ENCODE measurements around a stretch of chr18.

GRCh38 chr18:2906307-2907449 lies 59.9 kb downstream of the EMILIN2 start:
- PRO-cap, result no peak

- PRO-cap, result bidirectional peak, plus-strand start at chr18:2939512, minus-strand start at chr18:2939528
These were observed 73.6 kb downstream of the LPIN2 start for GRCh38 chr18:2939143-2939873.

DNA sequence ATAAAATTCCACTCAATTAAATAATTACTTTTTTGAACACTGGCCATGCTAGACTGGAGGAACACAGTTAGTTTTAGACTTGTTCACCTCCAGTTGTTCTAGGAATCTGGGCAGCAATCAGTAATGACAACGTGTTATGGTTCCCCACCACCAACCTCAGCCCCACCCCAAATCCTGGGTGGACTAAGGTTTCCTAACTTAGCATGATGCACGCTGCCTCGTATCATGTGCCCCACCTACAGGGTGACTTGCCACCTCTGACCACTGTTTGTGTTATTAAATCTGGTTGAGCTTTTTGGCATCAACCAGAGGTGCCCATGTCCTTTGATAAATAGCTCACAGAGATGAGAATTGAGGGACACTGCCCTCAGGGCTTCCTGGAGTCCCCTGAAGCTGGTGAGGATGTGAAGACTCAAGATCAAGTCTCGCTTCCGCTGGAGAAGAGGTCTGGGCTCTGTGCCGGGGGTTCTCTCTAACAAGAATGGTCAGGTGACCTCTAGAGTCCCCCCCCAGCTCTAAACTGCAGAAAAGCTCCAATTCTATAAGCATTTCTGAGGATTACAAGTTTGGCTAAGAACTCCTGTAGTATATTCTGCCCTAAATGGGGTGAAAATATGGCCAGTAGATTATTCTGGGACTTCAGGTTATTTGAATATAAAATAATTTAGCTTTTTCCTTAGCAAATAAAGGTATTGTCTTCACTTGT lies 32.5 kb downstream of the LPIN2 start:
- PRO-cap, result no peak

DNA sequence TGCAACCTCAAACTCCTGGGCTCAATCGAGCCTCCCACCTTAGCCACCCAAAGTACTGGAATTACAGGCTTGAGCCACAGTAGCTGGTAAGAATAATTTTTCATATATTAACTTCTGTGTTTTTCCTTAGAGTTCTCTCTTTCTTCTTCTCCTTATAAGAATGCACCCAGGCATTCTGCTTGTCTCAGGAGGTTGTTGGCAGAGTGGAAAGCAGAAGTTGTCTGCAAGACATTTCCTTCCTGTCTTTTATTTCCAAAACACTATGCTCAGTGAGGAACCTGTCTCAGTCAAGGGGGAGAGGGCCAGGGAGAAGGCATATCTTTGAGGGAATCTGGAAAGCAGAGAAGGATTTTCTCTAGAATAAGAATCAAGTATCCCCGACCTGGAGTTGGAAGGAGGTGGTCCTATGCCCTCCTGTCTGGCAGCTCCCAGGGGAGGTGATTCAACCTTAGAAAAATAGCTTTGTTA lies 3.6 kb upstream of the LPIN2 start:
- PRO-cap, result bidirectional peak, plus-strand start at position 286 of the sequence, minus-strand start at position 149 of the sequence

- PRO-cap, result bidirectional peak, plus-strand start at chr18:3037740, minus-strand start at chr18:3037508
These were observed 24.5 kb upstream of the LPIN2 start for GRCh38 chr18:3037329-3038010.

GRCh38 chr18:3049964-3050405 lies 37.0 kb upstream of the LPIN2 start:
- PRO-cap, result unidirectional peak, minus-strand start at chr18:3050133

GRCh38 chr18:3114088-3114566 lies 101.2 kb upstream of the LPIN2 start:
- PRO-cap, result unidirectional peak, plus-strand start at chr18:3114262

GRCh38 chr18:3118545-3118928 lies 101.2 kb downstream of the MYOM1 start:
- PRO-cap, result bidirectional peak, plus-strand start at chr18:3118907, minus-strand start at chr18:3118887

- PRO-cap, result no peak
These were observed 12.1 kb downstream of the MYOM1 start for GRCh38 chr18:3207572-3208188.

GRCh38 chr18:3264137-3265112 lies 2.5 kb downstream of the MYL12B start:
- PRO-cap, result no peak

DNA sequence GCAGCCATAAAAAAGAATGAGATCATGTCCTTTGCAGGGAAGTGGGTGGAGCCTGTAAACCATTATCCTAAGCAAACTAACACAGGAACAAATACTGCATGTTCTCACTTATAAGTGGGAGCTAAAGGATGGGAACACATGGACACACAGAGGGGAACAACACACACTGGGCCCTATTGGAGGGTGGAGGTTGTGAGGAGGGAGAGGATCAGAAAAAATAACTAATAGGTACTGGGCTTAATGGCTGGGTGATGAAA lies 78.9 kb downstream of the MYL12B start:
- PRO-cap, result no peak

DNA sequence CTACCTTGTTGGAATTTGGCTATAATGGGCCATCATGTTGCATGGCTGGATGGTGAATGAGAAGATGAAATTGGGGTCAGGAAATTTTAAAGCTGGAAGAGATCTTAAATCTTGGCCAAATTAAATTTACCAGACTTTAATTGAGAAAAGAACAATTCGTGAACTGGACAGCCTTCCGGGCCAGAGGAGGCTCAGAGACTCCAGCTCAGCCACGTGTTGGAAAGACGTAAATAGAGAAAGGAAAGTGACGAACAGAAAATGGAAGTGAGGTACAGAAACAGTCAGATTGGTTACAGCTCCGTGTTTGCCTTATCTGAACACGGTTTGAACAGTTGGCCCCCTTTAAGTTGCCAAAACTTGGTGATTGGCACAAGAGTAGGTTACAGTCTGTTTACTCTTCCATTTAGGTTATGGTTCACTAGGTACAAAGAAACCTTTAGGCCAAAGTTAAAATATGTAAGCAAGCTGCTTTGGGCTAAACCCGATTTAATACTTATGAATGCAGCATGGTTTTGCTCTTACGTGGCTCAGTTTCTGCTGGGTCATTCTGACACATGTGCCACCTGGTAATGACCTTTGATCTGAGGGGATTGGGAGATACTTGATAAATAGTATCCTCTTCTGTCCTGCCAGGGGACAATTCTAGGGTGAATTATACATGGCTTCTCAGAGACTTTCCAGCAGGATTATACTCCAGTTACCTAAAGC lies 65.3 kb upstream of the TGIF1 start:
- PRO-cap, result no peak

- PRO-cap, result unidirectional peak, minus-strand start at chr18:3412168
These were observed 38.1 kb upstream of the TGIF1 start for GRCh38 chr18:3411694-3412388.

DNA sequence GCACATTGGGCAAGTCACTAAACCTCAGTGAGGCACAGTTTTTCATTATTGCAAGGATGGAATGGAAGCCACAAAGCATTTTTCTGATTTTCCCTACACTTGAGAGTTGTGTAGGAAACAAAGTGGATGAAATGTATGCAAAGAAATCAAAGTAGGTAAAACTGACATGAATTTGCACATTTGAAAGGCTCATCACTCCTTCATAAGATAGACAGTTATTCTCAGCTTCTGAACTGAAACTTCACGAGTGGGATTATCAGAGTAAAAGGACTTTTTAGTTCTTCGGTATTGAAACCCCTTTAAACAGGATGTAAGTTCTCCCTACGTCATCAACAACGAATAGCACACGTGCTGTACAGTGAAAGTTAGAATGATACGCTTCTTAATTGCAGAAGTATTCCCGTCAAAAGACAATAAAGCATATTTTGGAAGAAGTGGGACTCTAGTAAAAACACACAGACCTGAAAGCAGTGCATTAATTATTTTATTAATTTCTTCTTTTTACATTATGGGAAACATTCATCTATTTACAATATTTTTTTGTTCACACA lies 45.7 kb downstream of the TGIF1 start:
- PRO-cap, result bidirectional peak, plus-strand start at position 421 of the sequence, minus-strand start at position 267 of the sequence

DNA sequence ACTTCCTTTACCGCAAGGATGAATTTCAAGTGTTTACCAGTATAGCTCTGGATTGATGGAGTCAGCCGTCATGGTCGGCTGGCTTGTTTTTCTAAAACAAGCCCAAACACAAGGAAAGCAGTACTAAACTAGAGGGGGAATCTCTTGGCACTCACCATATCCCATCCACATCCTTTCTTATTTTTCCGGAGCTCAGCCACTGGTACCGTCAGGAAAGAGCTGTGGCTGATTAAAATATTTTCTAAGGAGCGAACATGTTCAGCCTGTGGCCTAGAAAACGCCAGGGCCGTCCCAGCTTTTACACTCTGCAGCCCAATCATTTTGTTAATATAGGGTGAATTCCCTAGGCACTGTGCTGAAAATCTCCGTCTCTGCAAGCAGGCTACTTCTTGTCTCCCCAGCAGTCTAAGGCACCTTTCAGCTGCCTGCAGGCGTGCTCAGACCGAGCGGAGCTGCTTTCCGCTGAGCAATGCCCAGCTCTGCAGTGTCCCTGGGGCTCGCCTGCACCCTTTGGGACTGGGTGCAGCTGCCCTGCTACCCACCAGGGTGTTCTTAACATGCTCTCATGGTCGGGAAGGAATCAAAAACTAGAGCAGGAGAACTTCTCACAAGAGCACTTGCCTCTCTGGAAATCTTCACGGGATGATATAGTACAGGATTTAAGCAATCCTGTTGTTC lies 59.2 kb downstream of the TGIF1 start:
- PRO-cap, result no peak

- PRO-cap, result bidirectional peak, plus-strand start at chr18:3624310, minus-strand start at chr18:3623931; bidirectional peak, plus-strand start at chr18:3624494, minus-strand start at chr18:3624368
These were observed 174.1 kb downstream of the TGIF1 start for GRCh38 chr18:3623810-3624788.

DNA sequence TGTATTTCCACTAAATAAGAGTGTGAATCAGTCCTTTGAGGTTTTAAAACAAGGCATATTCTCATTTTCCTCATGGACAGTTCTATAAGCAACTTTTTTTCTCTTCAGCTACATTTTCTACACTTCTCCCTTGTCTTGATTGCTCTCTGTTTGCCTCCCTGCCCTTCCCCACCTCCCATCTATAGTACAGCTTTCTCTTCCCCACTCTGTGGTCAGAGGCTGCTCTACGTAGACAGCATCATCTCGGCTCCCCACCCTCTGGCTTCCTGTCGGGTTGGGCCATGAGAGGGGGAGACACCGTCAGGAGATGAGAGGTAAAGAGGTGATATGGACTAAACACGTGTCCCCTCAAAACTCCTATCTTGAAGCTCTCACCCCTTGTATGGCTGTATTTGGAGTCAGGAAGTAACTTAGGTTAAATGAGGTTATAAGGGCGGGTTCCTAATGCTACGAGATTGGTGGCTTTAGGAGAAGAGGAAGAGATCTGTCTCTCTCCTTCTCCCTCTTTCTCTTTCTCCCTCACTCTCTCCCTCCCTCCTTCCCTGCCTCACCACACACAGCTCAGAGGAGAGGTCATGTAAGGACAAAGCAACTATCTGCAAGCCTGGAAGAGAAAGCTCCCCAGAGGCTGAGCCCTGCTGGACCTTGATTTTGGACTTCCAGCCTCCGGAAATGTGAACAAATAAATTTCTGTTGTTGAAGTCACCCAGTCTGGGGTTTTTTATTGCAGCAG lies 138.2 kb downstream of the AKAIN1 start:
- PRO-cap, result no peak

- PRO-cap, result no peak
These were observed 47.1 kb upstream of the AKAIN1 start for GRCh38 chr18:5243870-5244942.

GRCh38 chr18:5395409-5395999 lies 100.0 kb upstream of the ZBTB14 start:
- PRO-cap, result no peak

- PRO-cap, result no peak
These were observed 4.4 kb downstream of the EPB41L3 start for GRCh38 chr18:5539365-5539881.

Data from bronchus (tissue), 1 donor.